ENCODE data around the genes SLC35E2B, GNB1, TMEM52 and CFAP74.

GRCh38 chr1:1557398-1558155 is 17.1 kb downstream of the SSU72 start:
- RRBS: no CpG with 5 or more reads among the region's 17 CpGs

GRCh38 chr1:1634712-1634941 is 2.7 kb downstream of the MMP23B start:
- RRBS: no CpG with 5 or more reads among the region's 9 CpGs

DNA sequence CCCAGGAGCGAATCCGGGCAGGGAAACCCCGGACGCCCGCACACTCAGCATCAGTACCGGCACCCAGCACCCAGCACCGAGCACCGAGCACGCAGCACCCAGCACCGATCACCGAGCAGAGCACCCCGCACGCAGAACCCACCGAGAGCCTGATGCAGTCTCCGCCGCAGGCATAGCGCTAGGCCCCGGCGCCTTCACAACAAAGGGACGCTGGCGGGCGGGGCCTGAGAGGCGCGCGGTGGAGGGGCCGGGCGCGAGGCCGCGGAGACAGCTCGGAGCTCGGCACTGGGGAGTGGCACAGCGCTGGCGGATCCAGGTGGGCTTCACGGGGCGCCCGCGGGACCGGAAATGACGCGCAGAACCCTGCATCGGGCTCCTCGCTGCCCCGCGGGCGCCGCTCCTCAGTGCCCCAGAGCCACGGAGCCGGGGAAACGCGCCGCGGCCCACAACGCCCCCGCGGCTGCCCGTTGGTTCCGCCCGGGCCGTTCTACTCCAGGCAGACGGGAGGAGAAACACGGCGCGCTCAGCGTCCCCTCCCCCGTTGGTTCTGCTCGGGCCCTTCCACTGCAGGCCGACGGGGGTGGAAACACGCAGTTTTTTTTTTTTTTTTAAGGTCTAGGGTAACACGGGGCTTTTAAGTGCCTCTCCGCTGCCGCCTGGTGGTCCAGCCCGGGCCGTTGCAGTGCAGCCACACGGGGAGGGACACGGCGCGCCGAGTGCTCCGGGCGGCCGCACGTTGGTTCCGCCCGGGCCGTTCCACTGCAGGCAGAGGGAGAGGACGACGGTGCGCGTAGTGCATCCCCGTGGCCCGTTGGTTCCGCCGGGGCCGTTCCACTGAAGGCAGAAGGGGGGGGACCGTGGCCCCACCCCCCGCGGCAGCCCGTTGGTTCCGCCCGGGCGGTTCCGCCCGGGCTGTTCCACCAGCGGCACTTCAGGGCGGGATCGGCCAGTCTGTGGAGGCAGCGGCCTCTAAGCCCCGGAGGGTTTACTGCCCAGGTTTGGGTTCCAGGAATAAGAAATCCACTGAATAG is at the start of gene SLC35E2B:
Gene SLC35E2B, minus strand, starts transcription at position 489 of the 1,031 bp plus-strand sequence.
- RRBS: 3% methylated on average over 6 of the region's 110 CpGs

- RRBS: no CpG with 5 or more reads among the region's 35 CpGs
Observed at GRCh38 chr1:1693338-1693638, 693 bp upstream of the SLC35E2B start.

- RRBS: 2% methylated on average over 23 of the region's 76 CpGs
Observed at GRCh38 chr1:1778673-1779629, 681 bp upstream of the NADK start.

DNA sequence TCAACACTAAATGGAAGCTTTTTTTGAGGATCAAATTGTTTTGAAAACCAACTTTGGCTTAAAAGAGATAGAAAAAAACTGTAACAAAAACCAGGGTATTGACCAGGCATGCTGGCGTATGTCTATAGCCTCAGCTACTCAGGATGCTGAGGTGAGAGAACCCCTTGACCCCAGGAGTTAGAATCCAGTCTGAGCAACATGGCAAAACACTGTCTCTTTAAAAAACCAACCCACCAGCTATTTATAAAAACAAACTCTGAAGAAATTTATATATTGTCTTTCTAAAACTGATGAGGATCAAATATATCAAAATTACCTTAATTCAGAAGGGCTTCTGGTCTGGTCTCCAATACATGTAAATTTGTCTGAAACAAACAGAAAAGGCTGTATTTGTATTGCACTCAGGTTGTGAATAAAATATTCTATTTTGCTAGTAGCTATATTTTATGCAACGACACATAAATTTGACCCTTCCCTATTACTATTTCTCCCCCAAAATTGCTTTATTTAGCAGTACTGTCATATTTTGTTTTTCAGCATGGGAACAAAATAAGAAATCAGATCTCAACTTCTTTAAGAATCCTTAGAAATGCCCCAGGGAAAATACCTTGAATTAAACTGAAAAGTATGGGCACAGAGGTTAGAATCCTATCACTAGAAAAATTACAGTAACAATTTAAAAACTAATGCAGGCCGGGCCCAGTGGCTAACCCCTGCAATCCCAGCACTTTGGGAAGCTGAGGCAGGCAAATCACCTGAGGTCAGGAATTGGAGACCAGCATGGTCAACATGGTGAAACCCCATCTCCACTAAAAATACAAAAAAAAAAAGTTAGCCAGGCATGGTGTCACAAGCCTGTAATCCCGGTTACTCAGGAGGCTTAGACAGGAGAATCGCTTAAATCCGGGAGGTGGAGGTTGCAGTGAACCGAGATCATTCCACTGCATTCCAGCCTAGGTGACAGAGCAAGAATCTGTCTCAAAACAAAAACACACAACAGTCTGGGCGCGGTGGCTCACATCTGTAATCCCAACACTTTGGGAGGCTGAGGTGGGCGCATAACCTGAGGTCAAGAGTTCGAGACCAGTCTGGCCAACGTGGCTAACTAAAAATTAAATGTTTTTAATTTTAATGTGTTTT is 51.6 kb downstream of the GNB1 start:
- RRBS: no CpG with 5 or more reads among the region's 12 CpGs

GRCh38 chr1:1845988-1846793 is 44.7 kb downstream of the GNB1 start:
- RRBS: no CpG with 5 or more reads among the region's 11 CpGs

DNA sequence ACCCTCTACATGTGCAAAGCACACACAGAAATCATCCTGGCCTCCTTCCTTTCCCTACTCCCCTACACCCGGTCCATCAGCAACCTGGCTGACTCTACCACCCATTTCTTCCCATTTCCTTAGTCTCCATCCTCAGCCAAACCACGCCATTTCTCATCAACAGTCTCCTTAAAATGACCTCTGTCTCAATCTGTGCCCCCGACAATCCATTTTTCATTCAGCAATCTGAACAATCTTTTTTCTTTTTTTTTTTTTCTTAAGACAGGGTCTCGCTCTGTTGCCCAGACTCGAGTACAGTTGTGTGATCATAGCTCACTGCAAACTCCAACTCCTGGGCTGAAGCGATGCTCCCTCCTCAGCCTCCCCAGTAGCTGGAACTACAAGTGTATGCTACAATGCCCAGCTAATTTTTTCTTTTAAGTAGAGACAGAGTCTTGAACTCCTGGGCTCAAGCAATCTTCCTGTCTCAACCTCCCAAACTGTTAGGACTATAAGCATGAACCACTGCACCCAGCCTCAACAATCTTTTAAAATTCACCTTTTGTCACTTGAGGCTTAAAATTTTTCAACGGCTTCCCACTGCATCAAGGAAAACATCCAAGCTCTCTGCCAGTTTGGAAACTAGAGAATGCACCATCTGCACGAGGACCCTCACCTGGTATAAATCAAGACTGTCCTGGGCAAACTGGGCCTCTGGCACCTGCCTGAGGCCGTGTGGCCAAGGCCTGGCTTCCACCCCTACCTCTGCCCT is 18.9 kb downstream of the GNB1 start:
- RRBS: no CpG with 5 or more reads among the region's 9 CpGs

DNA sequence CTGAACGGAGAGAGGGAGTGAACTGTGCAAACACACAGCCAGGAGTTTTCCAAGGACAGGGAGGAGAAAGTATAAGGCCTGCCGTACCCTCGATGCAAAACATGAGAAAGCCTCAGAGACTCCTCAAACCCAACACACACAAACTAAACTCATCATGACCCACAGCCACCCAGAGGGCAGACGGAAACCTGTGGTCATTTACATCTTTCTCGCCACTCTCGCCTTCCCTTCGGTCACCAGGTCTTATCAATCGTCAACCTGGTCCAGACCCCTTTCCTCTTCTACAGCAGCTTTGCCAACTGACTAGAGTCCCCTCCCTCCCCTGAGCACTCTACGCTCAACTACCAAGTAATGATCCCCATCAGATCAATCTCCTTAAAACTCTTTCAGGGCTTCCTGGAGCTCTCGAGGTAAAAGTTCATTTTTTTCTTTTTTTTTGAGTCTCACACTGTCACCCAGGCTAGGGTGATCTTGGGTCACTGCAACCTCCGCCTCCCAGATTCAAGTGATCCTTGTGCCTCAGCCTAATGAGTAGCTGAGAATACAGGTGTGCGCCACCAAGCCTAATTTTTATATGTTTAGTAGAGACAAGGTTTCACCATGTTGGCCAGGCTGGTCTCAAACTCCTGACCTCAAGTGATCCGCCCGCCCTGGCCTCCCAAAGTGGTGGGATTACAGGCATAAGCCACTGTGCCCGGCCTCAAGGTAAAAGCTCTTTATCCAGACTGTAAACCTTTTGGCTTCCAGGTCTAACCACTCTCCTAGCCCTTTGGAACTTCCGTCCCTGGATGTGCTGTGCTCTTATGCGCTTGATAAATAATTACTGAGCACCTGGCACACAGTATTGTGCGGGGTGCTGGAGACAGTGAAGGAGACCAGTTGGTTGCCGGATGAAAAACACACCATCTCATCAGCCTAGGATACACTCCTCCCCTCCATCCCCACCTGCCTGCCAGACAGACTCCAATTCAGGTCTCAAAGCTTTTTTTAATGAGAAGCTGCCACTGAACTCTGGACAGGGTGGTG is 9.6 kb downstream of the GNB1 start:
- RRBS: no CpG with 5 or more reads among the region's 19 CpGs

DNA sequence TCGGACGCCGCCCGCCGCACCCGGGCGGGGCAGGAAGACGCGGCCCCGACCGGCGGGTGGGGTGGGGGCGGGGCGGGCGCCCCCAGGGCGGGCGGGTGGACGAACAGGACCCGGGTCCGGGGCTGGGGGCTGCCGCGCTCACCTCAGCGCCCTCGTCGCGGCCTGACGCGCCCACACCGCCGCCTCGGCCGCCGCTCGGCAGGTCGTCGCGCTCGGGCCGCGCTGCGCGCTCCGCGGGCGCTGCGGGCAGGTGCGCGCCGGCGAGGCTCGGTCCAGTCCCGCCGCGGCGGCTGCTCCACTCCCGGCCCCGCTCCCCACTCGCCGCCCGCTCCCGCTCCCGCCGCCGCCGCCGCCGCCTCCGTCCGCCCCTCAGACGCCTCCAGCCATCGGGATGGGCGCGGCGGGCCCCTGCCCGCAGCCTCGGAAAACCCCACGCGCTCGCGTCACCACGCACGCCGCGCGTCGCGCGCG is at the start of gene GNB1:
Gene GNB1, minus strand, starts transcription at position 410 of the 471 bp plus-strand sequence.
- RRBS: 2% methylated on average over 17 of the region's 89 CpGs

GRCh38 chr1:1895350-1896368 is 4.8 kb upstream of the GNB1 start:
- RRBS: no CpG with 5 or more reads among the region's 14 CpGs

DNA sequence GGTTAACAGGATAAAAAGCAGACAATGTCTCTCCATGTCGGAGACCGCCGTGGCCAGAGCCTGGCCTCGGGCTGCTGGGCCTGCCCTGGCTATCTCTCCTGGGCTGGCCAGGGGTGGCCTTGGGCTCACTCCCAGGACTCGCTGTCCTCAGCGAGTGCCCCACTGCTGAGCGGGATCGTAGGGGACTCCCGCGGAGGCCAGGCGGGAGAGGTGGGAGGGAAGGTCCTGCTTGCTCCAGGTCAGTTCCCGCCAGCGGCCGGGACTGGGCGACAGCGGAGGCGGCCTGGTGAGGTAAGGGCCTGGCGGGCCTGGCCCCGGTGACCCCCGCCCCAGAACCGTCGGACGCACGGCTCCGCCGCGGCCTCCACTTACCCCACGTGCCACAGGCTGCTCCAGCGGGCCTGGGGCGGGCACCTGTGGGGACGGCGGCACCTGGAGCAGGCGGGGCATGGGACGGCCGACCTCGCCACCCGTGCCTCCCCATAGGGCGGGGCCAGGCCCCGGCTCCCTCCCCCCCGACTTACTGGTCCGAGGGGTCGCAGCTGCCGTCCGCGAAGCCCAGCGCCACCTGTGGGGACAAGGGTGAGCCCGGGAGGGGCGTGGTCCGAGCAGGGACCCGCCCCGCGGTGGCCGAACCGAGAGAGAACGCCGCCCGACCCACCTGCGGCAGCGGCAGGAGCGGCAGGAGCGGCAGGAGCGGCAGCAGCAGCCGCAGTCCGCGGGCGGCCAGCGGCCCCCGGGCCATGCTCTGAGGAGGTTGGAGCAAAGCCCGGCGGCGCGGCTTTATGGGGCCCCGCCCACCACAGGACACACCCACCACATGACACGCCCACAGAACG is at the start of gene TMEM52:
Gene TMEM52, minus strand, starts transcription at position 759 of the 839 bp plus-strand sequence.
- RRBS: 12% methylated on average over 17 of the region's 75 CpGs

DNA sequence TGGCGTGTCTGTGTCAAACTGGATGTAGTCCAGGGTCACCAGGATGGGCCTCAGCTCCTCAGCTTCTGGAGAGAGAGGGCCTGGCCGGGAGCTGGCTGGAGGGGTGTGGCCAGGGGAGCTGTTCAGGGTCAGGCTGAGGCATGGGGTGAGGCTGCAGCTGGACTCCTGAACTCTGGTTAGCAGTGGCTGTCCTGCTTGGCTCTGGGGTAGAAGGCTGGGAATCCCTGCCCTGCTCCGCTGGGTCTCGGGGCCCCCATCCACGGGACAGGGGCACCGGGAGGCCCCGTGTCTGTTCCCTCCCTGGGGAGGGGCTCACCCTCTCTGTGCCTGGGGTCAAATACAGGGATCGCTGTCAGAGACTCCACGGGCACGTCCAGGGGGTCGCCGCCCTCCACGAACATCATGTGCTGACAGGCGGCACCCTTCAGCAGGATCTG is 4.0 kb upstream of the TMEM52 start:
- RRBS: no CpG with 5 or more reads among the region's 14 CpGs

DNA sequence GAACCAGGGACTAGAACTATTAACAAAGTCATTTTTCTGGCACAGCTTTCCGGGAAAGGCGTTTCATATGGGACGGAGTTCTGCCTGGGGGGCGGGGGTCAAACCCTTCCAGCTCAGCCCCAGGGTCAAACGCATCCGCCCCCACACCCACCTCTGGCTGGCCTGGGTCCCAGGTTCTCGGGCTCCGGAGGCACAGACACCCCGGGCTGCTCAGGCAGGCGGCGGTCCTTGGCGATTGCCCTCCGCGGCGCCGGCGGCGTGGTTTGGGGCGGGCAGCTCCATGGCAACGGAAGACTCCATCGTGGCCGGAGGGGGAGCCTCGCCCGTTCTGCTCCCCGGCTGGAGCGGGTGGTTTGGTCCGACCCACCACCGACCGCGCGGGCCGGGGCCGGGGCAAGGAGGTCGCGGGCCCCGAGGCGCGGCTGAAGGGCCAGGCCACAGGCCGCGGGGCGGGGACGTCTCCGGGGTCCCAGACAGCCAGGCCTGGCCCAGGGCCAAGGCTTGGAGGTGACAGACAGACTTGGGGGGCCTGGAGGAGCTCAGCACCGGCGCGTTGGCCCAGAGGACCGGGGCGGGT is at the start of gene CFAP74:
Gene CFAP74, minus strand, starts transcription at position 237 of the 577 bp plus-strand sequence.
- RRBS: 6% methylated on average over 35 of the region's 48 CpGs

DNA sequence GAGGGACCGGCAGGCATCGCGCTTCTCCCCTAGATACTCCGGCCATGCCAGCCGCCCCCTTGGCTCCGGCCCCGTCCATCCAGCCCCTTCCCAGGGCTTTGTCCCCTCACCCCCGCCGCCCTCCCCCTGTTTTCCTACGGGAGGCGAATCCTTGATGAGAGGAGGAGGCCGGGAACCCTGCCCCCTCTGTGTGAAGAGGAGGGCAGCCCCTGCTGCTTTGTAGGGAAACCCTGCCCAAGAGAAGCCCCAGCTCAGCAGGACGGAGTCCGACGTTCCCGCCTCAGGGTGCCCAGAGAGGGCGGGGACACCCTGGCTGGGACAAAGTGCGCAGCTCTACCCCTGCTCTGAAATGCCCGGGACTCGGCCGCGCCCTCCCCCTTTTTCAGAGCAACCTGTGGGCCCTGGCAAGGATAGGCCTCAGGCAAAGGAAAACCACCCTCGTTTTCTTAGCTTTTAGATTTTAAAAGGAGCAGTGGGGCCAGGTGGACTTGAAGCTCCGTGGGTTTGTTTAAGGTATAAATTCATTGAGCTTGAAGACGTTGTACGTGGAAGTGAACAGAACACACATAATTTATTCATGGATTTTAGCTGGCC is 42.0 kb downstream of the PRKCZ start:
- RRBS: 38% methylated on average over 6 of the region's 26 CpGs

DNA sequence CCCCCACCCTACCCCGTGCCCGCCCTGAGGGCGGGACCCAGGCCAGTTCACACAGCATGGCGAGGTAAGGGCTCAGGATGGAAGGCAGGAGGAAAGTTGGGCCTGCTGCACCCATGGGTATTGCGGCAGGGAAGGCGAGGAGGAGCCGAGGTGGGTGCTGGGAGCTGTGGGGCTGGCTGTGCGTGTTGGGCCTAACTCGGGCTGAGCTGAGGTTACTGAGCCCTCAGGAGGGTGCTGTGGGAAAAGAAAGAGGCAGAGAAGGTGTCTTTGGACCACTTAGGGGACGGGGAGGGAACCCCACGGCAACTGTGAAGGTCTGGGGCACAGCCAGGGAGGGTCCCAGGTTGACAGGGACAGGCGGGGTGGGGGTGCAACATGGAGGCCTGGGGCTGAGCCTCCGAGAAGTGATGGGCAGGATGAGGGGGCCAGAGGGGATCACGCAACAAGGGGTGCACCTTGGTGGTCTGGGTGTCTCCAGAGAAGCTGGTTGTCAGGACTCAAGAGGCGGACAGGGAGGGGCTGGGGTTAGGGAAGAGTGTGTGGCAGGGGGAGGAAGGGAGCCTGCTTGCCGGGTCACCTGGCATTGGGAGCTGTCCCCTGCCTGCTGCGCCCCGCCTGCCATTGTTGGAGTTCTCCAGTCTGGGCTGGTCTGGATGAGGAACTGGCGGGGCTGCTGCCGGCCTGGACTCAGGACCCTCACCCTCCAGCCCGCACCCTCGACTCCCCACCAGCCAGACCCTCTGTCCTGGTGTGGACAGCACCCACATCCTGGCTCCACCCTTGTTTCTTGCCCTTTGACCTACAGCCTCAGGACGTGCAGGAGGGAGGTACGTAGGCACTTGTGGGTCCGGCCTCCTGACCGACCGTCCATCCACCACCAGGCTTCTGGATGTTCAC is 61.0 kb downstream of the PRKCZ start:
- RRBS: 53% methylated on average over 6 of the region's 27 CpGs

- RRBS: no CpG with 5 or more reads among the region's 43 CpGs
Observed at GRCh38 chr1:2134994-2136197, 59.2 kb downstream of the FAAP20 start.

DNA sequence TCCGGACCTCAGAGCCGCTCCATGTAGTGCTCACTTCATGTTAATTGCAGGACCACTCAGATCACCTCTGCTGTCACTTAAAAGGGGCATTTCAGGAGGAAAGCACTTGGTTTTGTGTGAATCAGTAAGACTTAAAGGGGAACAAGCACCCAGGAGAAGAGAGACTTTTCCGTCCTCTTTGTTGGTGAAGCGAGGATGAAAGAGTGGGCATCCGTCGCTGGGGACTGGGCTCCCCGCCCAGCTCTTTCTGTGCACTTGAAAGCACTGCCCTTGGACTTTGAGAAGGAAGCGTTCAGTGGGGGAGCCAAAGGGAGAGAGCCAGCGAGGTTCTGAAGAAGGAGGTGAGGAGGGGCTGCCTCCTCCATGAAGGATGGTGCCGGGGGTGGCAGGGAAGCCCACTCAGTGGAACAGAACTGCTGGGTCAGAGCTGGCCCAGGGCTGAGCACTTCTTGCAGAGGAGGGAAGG is 56.5 kb downstream of the FAAP20 start:
- RRBS: no CpG with 5 or more reads among the region's 10 CpGs

- RRBS: no CpG with 5 or more reads among the region's 15 CpGs
Observed at GRCh38 chr1:2154799-2155642, 39.6 kb downstream of the FAAP20 start.

DNA sequence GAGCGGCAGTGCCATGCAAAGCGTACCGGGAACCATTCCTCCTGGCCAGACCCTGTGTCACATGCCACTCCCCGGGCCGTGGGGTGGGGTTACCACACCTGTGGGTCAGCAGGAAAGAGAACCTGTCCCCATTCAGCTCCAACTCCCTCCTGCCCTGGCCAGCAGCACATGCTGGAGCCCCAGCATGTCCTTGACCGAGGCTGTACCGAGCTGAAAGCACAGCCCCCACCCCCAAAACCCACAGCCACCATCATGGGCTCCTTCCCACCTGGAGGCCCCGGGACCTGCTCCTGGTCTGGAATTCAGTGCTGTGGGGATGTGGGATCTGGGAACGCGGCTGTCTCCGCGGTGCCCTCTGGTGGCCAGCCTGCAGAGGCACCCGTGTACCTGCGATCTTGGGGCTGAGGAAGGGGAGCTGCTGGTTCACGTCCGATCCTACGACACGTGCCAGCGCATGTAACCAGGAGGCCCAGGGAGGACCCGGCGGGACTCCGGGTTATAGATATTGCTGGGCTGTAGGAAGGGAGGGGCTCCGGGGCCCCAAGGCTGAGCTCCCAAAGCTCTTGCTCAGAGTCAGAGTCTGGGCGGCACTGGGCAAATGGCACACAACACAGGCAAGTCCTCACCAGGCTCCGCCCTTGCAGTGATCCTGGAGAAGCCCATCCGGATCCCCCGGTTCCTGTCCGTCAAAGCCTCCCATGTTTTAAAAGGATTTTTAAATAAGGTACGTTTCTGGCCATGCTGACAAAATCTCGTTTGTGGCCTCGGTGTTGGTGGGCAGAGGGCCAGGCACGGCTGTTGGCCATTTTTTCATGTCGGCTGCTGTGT is 20.2 kb downstream of the FAAP20 start:
- RRBS: 0% methylated on average over 1 of the region's 33 CpGs